ENCODE data around the genes ZNF532 and RAX.

- PRO-cap, result no peak
Measured at GRCh38 chr18:57775910-57776321, 27.2 kb downstream of the ATP8B1 start.

- PRO-cap, result unidirectional peak, plus-strand start at chr18:57909837
Measured at GRCh38 chr18:57909599-57910065, 106.5 kb upstream of the ATP8B1 start.

DNA sequence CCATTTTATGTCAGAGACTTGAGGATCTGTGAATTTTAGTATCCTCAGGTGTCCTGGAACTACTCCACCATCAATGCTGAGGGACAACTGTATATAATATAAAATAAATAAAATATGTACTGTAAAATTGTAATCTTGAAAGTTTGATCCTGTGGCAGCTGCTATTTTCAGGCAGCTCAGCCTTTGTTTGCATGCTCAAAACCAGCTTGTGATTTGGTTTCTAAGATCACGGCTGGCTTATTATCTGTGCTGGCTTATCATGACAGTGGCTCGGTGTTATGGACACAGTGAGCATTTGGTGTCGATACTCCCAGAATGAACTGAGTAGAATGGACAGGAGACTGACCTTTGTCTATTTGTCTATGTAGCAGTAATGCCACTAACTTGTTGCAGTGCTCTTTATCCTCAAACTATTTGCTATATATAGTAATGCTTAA lies 58.8 kb downstream of the NEDD4L start:
- PRO-cap, result no peak

DNA sequence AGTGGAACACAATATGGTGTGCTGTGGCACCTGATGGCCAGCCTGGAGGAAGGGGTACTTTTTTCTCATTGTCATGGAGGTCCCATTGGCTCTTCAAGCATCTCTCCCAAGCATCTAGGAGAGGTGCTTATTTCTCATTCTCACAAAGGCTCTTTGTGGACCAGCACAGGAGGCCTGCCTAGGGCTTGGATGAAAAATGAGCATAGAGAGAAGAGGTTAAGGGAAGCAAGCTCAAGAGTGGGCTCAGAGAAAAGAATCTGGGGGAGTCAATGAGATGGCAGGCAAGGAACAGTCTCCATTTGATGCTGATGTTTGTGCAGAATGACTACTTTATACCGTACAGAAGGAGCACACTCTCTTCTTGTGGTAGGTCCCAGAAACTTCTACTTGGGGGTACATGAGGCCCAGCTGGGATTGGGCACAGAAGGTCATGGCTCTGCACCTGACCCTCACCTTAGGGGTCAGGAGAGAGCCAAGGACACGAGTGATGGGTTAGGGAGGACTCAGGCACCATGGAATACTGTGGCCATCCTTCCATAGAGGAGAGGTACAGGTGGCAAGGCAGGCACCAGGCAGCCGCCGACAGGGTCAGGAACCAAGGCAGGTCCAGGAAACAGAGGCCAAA lies 127.7 kb downstream of the NEDD4L start:
- PRO-cap, result no peak

GRCh38 chr18:58176901-58177574 lies 133.0 kb downstream of the NEDD4L start:
- PRO-cap, result no peak

DNA sequence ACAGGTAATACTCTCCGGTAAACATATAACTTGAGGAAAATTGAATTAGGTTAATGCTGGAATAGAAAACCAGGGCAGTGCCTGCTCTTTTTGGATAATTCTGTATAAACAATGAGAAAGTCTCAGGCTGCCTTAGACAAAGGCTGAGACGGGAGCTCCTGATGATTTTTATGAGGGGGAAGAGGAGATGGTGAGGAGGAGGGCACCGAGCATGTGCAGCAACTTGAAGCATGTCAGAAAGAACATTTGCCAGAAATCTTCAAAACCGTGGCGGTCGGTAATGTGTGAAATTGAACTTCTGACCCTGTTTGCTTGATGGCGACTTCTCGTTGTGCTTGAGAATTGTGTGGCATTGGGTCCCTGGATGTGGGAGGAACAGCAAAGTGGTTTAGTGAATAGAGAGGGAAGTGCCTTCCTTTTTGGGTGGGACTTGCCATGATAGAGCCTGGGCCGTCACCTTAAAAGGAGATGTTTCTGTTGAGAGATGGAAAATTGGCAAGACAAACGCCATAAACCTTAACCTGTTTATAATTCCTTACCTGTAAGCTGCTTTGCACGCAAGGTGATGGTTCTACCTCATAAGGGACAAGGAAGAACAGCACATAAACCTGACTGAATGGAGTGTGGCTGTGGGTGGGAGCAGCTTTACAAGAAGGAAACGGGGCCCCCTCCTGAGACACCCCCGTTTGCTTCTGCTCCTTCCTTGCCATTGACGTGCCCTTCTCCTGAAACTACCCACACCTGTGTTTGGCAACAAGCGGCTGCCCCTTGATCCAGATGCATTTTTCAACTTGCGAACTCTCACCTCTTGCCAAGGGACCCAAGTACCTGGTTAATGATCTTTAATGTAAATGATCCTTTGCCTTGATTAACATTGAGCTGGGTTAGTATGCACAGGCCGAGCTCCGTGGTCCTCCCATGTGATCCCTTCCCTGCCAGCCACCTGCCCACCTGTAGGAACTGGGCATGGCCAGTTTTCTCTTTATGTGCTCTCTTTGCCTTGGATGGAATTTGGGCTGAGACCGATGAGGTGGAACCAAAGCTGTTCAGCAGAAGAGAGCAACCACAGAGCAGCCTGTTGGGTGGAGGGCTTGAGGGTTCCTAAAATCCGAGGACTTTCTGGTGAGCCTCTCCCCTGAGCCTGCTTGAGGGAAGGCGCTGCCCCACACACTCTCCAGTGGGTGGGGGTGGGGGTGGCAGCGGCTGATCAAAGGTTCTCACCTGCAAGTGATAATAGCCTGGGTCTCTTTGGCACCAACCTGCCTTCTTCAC lies 153.2 kb downstream of the NEDD4L start:
- PRO-cap, result no peak

DNA sequence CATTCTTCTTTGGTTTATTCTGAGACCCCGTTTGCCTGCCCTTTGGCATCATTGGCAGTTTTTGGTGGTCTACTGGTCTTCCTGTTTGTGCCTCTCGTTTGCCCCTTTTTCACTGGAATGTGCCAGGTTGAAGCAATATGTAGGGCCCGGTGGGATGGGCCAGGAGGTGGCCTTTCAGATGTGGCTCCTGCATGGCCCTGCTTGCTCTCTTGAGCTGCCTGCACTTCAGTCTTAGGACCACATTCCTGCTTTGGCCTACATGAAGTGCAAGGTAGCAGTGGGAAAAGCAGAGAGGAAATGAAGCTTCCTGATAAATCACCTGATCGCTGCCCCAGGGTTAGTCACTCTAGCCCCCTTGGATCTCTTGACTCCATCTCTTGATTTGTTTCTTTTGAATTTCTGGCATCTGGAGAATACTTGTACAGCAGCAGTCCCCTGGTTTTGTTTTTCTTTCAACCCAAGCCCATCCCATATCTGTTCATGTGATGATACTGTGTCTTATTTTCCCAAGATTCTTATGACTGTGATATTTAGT lies 169.9 kb downstream of the NEDD4L start:
- PRO-cap, result no peak

GRCh38 chr18:58215939-58216667 lies 172.1 kb downstream of the NEDD4L start:
- PRO-cap, result no peak

GRCh38 chr18:58398579-58399440 lies 230.1 kb downstream of the ALPK2 start:
- PRO-cap, result no peak

- PRO-cap, result no peak
Measured at GRCh38 chr18:58414739-58415393, 214.0 kb downstream of the ALPK2 start.

DNA sequence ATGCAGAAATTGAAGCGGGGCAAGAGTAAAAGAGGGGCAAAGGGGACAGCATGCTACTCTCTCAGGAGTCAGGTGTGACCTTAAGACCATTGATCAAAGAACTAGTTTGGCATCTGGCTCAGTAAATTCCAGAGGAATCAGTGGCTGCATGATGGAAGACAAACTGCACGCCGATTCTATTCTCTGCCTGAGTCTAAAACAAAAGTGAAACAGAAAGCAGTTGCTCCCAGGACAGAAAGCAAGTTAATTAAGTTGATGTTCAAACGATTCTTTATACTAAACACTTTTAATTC lies 190.3 kb downstream of the ALPK2 start:
- PRO-cap, result no peak

DNA sequence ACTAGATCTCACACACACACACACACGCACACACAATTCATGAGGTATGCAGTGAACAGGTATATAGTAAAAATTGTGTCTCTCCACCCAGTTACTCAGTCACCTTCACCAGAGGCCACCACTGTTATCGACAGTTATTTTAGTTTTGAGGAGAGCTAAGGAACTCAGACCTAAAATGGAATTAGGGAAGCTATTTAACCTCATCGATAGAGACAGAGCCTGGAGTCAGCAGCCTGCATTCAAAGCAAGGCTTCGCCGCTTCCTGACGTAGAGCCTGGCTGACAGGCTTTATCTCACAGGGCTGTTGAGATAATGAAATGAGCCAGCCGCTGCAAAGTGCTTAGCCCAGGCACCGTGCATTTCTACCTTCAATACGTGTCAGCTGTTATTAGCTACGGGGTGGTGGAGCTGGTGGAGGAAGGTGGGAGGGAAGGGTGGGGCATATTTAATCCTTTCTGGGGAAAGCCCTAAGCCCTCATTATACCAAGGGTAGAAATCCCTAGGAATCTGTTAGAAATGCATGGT lies 72.7 kb downstream of the ALPK2 start:
- PRO-cap, result no peak

DNA sequence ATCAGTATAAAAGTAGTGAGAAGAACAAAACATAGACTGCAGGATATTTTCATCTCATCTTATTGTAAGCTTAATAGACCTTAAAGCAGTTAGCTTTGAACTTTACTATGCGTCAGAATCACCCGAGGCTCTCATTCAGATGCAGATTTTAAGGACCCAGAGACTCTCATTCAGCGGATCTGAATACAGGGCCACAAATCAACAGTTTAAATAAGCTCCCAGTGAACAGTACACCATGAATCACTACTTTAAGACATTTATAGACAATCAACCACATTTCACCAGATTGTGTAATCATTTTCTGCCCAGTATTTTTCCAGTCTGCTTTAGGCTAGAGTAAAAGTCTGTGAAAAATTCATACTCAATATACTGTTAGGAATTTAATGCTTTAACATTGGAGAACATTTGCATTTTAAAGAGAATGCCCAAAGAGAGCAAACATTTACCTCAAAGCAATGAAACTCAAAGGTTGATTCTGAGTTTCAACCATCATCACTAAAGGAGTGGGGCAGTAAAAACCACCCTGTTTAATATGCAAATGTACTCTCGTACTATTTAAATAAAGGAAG lies 10.9 kb upstream of the ALPK2 start:
- PRO-cap, result no peak

GRCh38 chr18:58864685-58865041 lies at the start of gene ZNF532:
Gene ZNF532, plus strand, starts transcription at chr18:58864877.
- PRO-cap, result no peak

GRCh38 chr18:58911537-58912145 lies 47.0 kb downstream of the ZNF532 start:
- PRO-cap, result no peak

DNA sequence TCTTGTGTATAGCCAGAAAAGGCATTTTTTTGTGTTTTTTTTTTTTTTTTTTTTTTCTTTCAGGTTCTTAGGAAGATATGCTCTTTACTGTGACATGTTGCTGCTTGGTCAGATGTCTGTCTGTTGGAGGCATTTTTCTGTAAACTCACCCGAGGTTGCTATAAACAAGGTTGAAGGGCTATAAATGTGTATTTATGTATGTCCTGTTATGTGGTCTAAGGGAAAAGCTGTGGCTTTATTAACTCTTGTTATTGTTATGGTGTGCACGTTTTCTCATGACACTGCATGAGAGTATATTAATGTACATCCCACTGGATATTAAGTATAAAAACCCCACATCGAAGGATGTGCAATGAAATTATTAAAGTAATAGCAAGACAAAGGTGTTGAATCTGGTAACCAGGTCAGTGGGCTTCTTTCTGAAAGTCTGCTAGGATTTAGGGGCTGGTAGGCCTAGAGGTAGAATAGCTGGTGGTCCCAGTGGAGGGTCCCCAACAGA lies 102.1 kb downstream of the ZNF532 start:
- PRO-cap, result no peak

DNA sequence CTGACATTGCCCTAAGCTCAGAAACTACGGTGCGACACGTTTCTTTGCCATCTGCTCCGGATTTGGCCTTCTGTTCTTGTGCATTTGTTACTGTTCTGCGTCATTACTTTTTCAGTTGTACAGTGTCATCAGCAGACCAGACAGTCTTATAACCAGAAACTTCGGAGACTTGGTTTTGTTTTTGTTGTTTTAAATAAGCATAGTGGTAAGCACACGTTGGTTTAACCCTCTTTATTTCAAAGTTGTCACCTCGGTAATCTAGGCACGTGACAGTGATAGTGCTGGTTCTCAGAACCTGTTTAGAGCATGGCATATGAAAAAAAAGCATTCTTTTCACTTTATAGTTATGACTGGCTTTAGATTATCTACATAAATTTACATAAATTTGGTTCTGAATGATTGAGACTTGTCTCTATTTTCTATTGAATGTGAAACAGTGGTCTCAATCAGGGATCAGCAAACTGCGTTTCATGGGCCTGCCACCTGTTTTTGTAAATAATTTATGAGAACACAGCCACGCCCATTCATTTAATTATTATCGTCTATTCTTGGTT lies 106.4 kb downstream of the ZNF532 start:
- PRO-cap, result no peak

GRCh38 chr18:58998609-58999293 lies 134.1 kb downstream of the ZNF532 start:
- PRO-cap, result no peak

- PRO-cap, result no peak
Measured at GRCh38 chr18:59042062-59042813, 97.4 kb upstream of the SEC11C start.

GRCh38 chr18:59273103-59273780 lies at the start of gene RAX:
Gene RAX, minus strand, starts transcription at chr18:59273454.
- PRO-cap, result no peak

Data from jejunum (tissue), 1 donor.